Epithelial cell of prostate (primary cell): ENCODE results near the gene NSDHL.

DNA sequence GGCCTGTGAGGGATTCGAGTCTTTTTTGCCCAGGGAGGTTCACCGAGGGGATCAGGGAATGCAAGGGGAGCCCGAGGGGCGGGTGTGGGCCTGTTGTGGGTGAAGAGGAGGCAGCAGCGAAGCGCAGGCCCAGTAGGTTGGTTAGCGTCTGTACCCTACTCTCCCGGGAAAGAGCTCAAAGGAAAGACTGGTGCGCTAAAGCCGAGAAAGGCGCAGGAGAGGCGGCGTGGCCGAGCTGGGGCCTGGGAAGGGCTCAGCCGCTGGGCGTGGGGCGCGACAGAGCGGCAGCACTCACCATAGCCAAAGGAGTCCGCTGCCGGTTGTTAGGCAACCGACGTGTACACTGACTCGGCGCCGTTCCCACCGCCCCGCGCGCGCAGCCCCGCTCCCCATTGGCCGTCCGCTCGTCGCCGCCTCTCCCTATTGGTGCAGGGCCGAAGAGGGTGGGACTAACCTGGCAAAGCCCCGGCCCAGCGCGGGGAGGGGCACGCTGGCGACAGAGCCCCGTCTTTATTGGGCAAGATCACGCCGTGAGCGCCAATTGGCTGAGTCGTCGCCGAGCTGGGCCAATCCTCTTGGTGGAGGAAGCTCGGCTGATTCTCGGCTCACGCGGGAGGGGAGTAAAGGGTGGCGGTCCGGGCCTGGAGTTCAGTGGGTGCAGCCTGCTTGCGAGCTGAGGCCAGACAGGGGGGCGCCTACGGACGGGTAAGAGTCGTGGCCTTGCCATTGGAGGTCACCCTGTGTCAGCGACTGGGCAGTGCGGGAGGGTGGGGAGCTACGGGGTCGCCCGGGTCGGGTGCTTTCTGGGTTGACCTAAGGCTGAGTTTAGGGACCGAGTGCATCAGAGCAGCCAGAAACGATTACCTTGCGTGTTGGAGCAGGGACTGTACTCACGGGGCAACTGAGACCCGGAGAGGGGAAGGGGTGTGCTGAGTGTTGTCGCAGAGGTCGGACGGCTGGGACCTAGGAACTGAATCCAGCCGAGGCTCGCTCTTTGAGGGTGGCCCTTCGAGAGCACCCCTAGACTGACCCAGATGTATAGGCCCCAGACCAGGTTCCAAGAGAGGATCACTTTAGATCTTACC, at the start of gene NSDHL:
Gene NSDHL, plus strand, starts transcription at position 651 of the 1,085 bp plus-strand sequence.
- RRBS = 7% methylated on average over 2 of the region's 78 CpGs

DNA sequence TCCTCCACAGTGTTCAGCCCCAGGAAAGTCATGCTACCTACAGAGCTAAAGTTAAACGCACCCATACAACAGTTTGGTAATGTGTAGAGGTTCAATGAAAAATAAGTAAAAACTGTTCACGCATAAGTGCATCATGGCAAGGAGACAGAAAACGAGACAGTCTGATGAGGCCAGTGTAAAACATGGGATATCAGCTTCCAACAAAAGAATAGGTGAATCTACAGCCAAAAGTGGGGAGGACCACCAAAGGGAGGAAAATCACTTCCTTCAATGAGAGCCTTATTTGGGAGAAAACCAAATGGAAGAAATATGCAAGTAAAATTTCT, 20.8 kb upstream of the PWWP4 start:
- RRBS = no CpG with 5 or more reads among the region's 3 CpGs

DNA sequence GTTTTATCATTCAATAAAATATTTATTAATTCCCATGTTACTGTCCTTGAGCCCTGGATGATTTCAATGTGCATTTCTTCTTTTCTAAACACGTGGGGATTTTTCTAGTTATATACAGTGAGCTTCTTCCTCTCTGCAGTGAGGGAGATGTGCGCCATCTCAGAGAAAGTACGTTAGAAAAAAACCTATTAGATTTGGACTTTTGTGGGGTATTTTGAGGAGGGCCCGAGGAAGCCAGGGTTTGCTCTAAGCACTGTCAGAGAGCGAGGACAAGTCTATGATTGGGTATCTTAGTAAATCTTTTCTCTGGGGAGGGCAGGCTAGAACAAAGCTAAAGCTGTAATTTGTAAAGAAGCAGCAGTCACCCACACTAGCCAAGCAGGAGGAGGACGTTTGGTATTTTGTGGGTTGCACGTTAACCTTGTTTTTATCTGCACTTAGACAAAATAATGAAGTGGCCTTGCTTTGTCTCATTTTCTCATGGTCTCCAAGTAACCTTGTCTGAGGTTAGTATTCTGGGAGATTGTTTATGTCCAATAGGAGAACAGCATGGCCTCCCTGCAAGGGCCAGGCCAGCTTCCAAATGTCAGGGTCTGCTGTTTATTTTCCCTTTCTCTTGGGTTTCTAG, 30.1 kb downstream of the PNMA6E start:
- RRBS = no CpG with 5 or more reads among the region's 7 CpGs

- RRBS = no CpG with 5 or more reads among the region's 15 CpGs
These were observed 14.6 kb downstream of the PNMA6E start for GRCh38 chrX:153386530-153387034.

DNA sequence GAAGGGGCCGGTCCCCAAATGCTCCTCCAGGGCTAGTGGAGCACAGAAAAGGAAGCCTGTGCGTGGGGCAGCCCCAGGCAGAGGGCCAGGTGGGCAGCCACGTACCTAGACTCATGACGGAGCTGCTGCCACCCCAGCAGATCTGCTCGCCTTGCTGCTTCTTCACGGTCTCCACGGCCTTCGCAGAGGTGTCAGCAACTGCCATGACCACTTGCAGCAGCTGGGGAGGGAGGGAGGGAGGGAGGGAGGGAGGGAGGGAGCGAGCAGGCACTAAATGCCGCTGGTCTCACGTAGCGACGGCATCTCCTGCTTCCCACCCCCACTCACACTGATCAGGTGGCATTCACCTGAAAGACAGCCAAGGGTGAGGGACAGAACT, 8.4 kb upstream of the TREX2 start:
- RRBS = no CpG with 5 or more reads among the region's 13 CpGs

DNA sequence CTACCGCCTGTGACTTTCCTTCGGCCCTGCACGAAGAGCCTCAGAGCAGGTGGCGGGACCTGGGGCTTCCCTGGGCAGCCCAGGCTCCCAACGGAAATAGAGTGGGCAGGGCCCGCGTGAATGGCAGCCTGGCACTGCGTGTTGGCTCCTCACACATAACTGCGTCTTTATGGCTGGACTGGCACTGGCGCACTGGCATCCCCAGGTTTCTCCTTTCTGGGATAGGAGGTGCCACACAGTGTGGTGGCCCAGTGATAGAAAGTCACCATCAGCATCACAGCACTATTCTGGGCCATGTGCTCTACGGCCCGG, 7.3 kb upstream of the ATP2B3 start:
- RRBS = 85% methylated on average over 1 of the region's 12 CpGs

GRCh38 chrX:153700405-153701080, 12.8 kb downstream of the SLC6A8 start:
- RRBS = no CpG with 5 or more reads among the region's 17 CpGs

GRCh38 chrX:153705110-153706102, 17.7 kb downstream of the SLC6A8 start:
- RRBS = no CpG with 5 or more reads among the region's 23 CpGs

- RRBS = no CpG with 5 or more reads among the region's 10 CpGs
These were observed 1.5 kb downstream of the BCAP31 start for GRCh38 chrX:153722563-153723169.

GRCh38 chrX:153792810-153793656, 1.1 kb downstream of the IDH3G start:
- RRBS = no CpG with 5 or more reads among the region's 11 CpGs

- RRBS = 22% methylated on average over 5 of the region's 14 CpGs
These were observed 12.0 kb downstream of the PDZD4 start for GRCh38 chrX:153818347-153818816.

DNA sequence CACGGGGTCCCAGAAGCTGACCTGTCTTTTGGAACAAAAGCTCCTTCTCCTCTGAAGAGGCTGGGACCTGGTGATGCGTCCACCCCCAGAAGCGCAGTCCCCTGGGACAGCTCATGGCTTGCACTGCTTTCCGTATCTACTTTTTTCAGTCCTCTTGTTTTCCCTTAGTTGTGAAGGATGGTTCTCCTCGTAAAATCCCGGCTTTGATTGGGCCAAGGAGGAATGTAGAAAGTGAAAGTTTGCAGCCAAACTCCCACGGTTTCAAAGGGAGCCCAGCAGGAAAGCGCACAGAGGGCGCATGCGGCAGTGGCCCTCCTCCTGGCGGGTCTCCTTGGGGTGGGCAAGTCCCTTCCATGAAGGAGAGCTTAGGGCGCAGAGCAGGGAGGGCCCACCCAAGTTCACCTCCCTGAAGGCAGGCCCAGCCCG, 2.2 kb downstream of the PDZD4 start:
- RRBS = no CpG with 5 or more reads among the region's 13 CpGs

DNA sequence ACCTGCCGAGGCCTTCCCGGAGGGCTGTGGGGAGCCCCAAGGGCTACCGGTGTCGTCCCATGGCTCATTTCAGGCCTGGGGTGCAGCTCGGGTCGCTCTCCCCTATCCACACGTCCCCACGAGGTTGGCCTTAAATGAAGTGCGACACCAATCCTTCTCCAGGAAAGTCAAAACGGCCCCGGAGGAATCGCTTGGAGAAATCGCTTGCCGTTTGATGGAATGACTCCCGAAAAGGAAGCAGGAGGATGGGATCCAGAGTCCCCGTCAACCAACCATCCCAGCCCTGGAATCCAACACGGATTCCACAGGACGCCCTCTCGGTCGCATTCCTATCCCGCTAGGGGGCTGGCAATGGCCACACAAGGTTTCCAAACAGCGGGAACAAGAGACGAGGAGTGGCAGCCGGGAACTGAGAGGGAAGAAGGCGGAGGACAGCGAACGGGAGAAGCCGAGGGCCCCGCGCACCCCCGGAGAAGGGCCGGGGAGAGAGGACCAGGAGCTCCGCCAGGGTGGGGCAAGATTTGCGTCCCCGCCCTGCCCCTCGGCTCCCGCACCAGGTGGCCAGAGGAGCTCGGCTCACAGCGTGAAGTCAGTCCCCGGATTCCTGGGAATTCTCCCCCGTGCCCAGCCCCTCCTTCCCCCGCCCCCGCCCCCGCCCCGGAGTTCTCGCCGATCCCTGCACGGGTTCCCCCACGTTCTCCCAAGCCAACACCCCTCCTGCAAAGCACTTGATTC, 1.6 kb downstream of the PDZD4 start:
- RRBS = 5% methylated on average over 16 of the region's 49 CpGs

DNA sequence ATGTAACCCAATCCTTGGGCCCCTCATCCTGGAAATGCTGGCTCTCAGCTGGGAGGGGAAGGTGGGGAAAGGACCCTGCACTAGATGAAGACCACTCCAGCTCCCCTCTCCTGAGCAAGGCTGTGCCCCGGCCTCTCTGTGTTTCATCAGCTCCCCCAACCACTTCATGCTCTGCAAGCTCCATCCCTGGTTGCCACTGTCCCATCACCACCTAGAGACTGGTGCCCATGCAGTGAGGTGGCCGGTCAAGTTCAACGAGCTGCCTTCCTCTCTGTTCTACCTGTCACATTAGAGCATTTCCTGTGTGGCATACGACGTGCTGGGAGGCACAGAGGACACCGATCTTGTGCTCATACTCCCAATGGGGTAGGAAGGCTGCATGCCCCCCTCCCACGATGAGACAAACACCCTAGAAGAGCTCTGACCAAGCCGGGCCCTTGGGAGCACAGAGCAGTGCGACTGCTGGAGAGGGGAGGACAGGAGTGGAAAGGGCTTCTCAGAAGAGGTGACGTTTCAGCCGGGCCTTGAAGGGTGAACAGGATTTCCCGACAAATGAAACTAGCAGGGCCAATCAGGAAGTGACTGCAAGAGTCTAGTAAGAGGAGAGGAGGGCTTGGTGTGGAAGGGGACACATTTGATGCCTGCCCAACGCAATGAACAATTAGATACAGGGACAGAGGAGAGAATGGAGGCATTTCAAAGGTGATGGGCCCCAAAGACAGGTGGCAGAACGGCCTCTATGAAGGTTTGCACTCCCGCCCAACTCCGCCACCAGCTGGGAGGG, 4.2 kb downstream of the HCFC1 start:
- RRBS = 65% methylated on average over 4 of the region's 16 CpGs

DNA sequence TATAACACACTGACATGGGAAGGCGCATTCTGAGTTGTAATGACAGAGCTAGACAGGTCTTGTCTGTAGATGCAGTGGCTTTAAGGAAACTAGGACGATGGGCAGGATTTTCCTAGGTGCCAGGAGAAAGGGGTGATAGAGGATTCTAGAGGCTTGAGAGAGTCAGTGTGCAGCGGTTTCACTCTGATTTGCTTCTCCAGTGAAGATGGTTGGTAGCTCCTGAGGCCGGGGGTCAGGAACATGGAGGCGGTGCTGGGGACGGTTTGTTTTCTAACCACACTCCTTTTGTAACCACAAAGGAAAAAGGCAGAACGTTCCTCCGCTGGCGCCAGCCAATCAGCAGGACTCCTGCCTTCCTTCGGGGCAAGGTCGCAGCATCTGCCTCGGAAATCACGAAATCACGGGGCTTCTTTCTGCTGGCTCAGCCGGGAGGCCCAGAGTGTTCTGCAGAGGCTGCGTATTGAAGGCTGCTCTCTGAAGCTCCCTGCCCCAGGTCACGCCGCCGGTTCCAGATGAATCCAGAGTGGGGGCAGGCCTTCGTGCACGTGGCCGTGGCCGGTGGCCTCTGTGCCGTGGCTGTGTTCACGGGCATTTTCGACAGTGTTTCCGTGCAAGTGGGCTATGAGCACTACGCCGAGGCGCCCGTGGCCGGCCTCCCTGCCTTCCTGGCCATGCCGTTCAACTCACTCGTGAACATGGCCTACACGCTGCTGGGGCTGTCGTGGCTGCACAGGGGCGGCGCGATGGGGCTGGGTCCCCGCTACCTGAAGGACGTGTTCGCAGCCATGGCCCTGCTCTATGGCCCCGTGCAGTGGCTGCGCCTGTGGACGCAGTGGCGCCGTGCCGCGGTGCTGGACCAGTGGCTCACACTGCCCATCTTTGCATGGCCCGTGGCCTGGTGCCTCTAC, 9.3 kb downstream of the TMEM187 start:
- RRBS = 95% methylated on average over 9 of the region's 50 CpGs

DNA sequence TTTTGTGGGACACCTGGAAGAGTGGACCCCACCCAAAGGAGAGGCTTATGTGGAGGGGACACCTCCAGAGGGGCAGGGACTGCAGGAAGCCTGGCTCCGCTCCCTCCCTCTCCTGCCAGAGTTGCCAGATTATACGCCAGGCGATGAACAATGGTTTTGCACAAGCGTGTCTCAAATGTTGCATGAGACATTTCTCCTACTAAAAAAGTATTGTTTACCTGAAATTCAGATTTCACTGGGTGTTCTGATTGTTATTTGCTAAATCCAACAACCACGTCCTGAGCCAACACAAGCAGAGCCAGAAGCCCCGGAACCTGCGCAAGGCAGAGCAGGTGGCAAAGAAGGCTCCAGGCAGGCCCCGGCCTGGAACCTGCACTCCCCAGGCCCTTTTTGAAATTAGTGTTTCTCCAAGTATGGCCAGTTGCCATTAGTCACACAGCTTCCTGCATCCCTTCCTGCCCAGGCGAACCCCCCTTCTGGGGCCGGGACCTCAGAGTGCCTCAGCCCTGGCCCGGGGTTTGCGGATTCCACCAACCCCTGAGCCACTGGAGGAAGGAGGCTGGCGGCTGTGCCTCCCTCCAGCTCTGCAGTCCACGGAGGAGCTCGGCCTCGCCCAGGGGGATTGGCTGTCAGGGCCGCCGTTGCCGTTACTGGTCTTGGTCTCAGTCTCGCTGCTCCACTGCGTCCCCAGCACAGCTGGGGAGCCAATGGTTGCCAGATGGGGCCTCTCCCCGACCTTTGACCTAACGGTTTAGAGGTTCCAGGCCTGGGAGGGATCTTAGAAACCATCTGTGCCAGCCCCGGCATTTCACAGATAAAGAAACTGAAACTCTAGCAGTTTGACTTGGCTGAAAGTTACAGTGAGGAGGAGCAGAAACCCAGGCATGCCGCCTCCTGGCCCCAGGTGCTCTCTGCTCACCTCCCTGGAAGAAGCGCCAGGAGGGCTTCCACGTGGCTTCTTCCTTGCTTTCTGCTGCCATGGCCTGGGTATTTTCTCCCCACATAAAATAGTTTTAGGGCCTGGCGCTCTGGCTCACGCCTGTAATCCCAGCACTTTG, 12.8 kb downstream of the TMEM187 start:
- RRBS = 9% methylated on average over 3 of the region's 29 CpGs

GRCh38 chrX:154014170-154014679, 5.5 kb downstream of the IRAK1 start:
- RRBS = no CpG with 5 or more reads among the region's 7 CpGs

DNA sequence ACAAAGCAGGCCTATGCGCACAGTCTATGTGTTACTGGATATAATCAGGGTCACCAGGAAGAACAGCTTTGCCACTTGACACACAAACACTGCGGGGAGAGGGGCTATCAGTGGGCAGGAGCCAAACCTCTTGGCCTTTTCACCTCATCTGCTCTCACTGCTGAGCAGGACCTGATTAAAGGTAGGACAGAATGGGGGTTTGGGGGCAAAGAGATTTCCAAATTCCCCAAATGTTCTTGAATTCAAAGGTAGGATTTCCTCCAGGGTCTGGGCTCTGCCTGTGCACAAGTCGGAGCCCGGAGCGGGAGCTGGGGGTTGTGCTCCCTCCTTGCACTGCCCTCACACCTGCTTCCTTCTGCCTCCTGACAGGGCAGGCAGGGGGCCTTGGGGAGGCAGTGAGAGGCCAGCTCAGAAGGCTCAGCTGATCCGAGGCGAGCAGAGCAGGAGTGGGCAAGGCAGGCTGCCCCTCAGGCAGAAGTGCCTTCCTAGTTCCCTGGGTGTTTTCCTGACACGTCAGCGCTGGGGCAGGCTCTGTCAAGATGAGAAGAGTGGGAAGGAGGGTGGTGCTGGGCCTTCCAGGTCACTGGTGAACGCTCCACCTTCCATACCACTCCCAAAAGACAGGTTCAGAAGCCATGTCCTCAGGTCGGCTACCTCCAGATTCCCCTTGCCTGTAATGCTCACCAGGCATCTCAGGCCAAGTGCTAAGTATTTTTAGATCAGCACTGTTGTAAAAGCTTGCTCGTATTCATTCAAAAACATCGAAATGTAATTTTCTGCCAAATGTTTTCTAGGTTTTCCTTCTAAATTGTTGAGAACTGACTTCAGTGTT, 5.5 kb upstream of the IRAK1 start:
- RRBS = no CpG with 5 or more reads among the region's 13 CpGs

DNA sequence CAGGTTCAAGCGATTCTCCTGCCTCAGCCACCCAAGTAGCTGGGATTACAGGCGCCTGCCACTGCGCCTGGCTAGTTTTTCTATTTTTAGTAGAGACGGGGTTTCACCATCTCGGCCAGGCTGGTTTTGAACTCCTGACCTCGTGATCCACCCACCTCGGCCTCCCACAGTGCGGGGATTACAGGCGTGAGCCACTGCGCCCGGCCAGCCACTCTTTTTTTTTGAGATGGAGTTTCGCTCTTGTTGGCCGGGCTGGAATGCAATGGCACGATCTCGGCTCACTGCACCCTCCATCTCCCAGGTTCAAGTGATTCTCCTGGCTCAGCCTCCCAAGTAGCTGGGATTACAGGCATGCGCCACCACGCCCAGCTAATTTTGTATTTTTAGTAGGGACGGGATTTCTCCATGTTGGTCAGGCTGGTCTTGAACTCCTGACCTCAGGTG, 32.9 kb upstream of the IRAK1 start:
- RRBS = no CpG with 5 or more reads among the region's 18 CpGs